ENCODE data around the gene ZNF236.

- PRO-cap, 2 experiments: no peak in any of the 2 experiments
- RAMPAGE, long total RNA, 4 experiments: start-site peak on the plus strand in 1 of 4 experiments, at chr18:74810060-74810100 at its widest, 6 reads per replicate
These were observed 212.0 kb downstream of the ZNF407 start for GRCh38 chr18:74809369-74810342.

GRCh38 chr18:74927599-74928476 lies 281.1 kb downstream of the PTGR3 start:
- PRO-cap, 2 experiments: no peak in any of the 2 experiments
- RAMPAGE, long total RNA, 4 experiments: start-site peak on the plus strand in 2 of 4 experiments, at chr18:74927965-74928219 at its widest, 5 to 7 reads per replicate

DNA sequence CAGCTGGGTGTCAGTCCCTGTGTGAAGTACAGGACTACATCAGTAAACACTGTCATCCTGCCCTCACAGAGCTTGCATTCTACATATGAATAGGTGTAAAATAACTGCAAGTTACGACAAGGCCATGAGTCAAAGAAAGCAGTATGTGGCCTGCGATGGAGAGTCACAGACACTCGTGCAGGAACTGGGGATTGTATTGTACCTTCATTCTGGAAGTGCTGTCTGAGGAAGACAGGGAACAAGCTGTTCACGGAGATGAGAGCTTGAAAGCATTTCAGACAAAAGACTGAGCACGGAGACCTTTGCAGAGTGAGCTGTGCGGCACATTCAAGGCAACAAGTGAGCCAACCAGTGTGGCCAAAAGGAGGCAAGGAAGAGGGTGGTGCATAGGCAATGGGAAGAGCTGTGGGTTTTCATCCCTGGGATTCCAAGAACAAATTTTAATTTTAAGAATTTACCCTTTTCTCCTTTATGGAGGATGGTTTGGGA lies 182.0 kb downstream of the PTGR3 start:
- PRO-cap, 2 experiments: no peak in any of the 2 experiments
- RAMPAGE, long total RNA, 4 experiments: start-site peak on the plus strand in 2 of 4 experiments, centred at positions 118 to 155 of the sequence, 8 to 10 reads per replicate

GRCh38 chr18:75070470-75071671 lies 138.1 kb downstream of the PTGR3 start:
- PRO-cap, 2 experiments: peak in 2 of 2 experiments; most common plus-strand start chr18:75071228 (in 2); most common minus-strand start chr18:75070842 (in 2)
- RAMPAGE, long total RNA, 4 experiments: start-site peak on the minus strand in 1 of 4 experiments, at chr18:75070842-75071147 at its widest, 7 to 8 reads per replicate

GRCh38 chr18:75199325-75200117 lies 9.4 kb downstream of the PTGR3 start:
- PRO-cap, 2 experiments: no peak in any of the 2 experiments
- RAMPAGE, long total RNA, 4 experiments: start-site peak on the minus strand in 1 of 4 experiments, at chr18:75199690-75199817 at its widest, 5 reads per replicate

DNA sequence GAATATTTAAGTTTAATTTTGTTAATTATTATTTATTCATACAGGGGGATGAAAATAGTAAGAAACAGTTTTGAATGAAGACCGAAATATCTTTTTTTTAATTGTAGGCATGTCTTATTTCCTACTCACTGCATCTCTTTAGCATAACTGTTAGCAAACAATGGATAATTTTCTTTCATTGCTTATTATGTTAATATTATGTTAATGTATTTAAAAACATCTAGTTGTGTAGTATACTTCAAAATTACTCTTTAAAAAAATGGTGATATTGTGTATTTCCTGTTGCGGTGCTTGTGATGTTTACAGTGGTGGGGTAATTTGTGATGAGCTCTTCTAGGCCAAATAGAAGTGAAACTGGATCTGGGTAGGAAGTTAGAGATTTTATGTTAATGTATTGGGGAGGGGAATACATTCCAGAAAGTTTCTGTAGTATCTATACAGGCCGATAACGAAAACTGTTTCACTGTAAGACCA lies 5.5 kb downstream of the TSHZ1 start:
- PRO-cap, 2 experiments: no peak in any of the 2 experiments
- RAMPAGE, long total RNA, 4 experiments: no peak in any of the 4 experiments

GRCh38 chr18:75489512-75490292 lies 62.2 kb upstream of the SMIM21 start:
- PRO-cap, 2 experiments: no peak in any of the 2 experiments
- RAMPAGE, long total RNA, 4 experiments: no peak in any of the 4 experiments

GRCh38 chr18:75638281-75639305 lies 211.1 kb upstream of the SMIM21 start:
- PRO-cap, 2 experiments: no peak in any of the 2 experiments
- RAMPAGE, long total RNA, 4 experiments: no peak in any of the 4 experiments

DNA sequence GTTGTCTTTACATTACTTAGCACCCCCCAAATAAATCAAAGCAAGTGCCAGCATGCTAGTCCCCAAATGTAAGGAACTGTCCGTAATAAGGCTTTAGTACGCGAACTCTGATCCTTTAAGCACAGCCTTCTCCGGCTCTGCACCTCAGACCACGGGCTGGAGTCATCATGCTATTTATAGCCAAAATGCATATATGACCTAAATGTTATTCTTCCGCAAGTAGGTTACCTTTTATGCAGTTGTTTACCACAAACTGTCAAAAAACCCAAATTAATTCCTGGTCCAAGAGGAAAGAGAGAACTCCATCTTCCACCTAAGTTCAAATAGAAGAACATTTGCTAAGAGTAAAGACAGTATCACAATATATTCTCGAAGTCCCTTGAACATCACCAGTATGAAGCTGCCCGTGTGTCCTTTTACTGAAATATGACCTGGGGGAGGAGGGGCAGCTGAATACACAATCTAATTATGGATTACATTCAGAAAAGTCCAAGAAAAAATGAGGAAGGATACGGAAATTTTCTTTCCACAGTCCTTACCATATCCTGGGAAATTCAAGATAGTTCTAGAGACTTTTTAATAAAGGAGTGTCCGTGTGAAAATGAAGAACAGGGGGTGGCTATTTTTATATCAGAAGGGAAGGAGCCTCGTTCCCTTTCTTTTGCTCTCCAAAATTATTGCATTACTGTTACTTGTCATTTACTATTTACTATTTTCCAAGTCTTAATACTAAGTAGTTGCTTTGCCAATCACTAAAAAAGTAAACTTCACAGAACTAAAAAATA lies 42.5 kb downstream of the ZNF516 start:
- PRO-cap, 2 experiments: peak in 1 of 2 experiments; most common minus-strand start position 150 of the sequence (in 1)
- RAMPAGE, long total RNA, 4 experiments: no peak in any of the 4 experiments

- PRO-cap, 2 experiments: no peak in any of the 2 experiments
- RAMPAGE, long total RNA, 4 experiments: no peak in any of the 4 experiments
These were observed 15.7 kb downstream of the ZNF516 start for GRCh38 chr18:76478978-76480112.

DNA sequence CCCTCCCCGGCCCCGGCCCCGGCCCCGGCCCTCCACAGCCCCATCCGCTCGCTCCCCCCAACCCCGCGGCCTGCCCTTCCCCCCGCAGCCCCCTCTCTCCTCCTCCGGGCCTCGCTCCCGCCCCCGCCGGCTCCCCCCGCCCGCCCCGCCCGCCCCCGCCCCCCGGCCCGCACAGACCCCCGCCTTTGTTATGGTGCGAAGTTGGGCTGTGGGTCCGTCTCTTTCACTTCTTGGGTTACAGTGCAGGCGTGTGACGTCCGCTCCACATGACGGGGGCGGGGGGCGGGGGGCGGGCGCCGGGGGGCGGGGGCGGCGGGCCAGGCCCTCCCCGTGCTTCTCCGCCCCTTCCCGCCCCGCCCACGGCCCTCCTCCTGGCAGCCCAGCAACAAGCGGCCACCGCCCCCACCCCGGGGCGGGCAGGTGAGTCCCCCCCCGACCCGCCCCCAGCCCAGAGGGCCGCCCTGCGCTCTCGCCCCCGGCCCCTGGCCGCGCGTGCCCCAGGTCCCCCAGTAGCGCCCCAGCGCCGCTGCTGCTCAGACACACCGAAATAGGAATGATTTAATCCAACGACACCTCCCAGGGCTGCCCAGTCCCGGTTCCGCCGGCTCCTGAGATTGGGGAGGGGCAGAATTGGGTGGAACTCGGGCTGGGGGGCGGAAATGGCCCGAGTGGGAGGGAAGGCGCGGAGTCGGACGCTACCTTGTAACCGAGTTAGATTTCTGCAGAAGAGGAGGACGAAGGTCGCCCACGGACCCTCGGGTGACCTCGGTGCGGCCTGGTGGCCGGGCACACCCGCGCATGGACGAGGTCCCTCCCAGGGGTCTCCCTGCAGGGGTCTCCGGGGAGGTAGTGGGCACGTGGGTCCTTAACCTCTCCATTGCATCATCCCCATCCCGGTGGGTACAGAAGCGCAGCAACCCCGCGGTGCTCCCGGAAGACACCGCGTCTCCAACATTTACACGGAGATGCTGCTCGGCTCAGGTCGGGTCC lies 3.5 kb downstream of the ZNF516 start:
- PRO-cap, 2 experiments: peak in 2 of 2 experiments; most common plus-strand start position 461 of the sequence (in 1); most common minus-strand start position 239 of the sequence (in 2)
- RAMPAGE, long total RNA, 4 experiments: start-site peak on the plus strand in 2 of 4 experiments, centred at positions 360 to 368 of the sequence, 6 to 12 reads per replicate; start-site peak on the minus strand in 2 of 4 experiments, centred at positions 240 to 417 of the sequence, 10 to 32 reads per replicate

GRCh38 chr18:76620147-76620985 lies 125.3 kb upstream of the ZNF516 start:
- PRO-cap, 2 experiments: no peak in any of the 2 experiments
- RAMPAGE, long total RNA, 4 experiments: no peak in any of the 4 experiments

- PRO-cap, 2 experiments: no peak in any of the 2 experiments
- RAMPAGE, long total RNA, 4 experiments: no peak in any of the 4 experiments
These were observed 115.0 kb upstream of the ZNF236 start for GRCh38 chr18:76707343-76707788.

- PRO-cap, 2 experiments: no peak in any of the 2 experiments
- RAMPAGE, long total RNA, 4 experiments: no peak in any of the 4 experiments
These were observed 65.0 kb upstream of the ZNF236 start for GRCh38 chr18:76757377-76757771.

DNA sequence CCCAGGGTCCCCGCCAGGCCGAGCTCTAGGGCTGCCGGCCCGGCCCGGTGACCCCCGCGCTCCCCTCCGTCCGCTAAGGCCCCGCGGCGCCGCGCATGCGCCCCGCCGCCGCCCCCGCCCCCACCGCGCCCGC lies 288 bp upstream of the ZNF236 start:
- PRO-cap, 2 experiments: peak in 2 of 2 experiments; most common minus-strand start position 68 of the sequence (in 1)
- RAMPAGE, long total RNA, 4 experiments: no peak in any of the 4 experiments

DNA sequence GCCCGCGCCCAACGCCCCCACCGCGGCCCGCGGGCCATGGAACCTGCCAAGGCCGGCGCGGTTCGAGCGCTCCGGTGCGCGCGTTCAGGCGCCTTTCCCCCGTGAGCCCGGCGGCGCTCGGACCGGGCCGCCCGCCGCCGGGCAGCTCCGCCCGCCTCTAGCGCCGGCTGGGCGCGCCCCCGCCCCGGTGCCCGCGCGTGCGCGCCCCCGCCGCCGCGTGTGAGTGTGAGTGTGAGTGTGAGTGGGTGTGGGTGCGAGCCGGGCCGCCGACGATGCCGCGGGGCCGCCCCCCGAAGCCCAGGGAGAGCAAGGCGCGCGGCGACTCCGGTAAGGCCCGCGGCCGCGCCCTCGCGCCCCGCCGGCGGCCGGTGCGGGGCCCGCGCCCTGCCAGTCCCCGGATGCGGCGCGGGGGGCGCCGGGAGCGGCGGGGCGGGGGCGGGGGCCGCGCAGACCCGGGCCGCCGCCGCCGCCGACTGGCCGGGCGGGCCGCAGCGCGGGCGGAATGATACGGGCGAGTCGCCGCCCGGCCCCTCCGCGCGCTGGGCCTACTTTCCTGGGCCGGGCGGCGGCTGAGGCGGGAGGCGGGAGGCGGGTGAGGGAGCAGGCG lies at the start of gene ZNF236:
Gene ZNF236, plus strand, starts transcription at position 222 of the 607 bp plus-strand sequence.
- PRO-cap, 2 experiments: peak in 2 of 2 experiments; most common plus-strand start position 577 of the sequence (in 2); most common minus-strand start position 159 of the sequence (in 1)
- RAMPAGE, long total RNA, 4 experiments: start-site peak on the plus strand in 3 of 4 experiments, centred at positions 216 to 241 of the sequence, 36 to 75 reads per replicate

DNA sequence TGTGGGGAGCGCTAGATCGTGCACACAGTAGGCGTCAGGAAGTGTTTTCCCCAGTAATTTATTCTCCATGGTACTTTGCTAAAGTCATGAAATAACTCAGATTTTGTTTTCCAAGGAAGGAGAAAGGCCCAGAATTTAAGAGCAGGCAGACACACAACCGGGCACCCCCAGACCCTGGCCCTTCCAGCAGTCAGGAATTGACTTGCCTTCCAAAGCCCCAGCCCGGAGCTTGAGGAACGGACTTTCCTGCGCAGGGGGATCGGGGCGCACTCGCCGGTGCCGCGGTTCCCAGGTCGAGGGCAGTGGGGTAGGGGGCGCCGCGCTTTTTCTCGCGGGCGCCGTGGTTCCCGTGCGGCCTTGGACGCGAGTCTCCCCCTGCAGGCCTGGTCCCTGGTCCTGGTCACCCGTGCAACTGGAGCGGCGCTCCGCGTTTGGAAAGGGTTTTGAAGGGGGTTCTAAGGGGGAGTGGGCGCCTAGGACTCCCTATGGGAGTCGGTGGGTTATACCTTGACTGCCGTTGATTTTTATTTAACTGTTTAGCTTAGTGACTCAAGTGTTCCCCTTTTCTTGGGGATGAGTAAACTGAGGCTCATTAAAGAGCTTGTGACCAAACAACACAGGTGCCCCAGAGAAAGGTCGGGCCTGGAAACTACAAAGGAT lies 1.3 kb downstream of the ZNF236 start:
- PRO-cap, 2 experiments: no peak in any of the 2 experiments
- RAMPAGE, long total RNA, 4 experiments: start-site peak on the plus strand in 1 of 4 experiments, centred at position 105 of the sequence, 6 reads per replicate

DNA sequence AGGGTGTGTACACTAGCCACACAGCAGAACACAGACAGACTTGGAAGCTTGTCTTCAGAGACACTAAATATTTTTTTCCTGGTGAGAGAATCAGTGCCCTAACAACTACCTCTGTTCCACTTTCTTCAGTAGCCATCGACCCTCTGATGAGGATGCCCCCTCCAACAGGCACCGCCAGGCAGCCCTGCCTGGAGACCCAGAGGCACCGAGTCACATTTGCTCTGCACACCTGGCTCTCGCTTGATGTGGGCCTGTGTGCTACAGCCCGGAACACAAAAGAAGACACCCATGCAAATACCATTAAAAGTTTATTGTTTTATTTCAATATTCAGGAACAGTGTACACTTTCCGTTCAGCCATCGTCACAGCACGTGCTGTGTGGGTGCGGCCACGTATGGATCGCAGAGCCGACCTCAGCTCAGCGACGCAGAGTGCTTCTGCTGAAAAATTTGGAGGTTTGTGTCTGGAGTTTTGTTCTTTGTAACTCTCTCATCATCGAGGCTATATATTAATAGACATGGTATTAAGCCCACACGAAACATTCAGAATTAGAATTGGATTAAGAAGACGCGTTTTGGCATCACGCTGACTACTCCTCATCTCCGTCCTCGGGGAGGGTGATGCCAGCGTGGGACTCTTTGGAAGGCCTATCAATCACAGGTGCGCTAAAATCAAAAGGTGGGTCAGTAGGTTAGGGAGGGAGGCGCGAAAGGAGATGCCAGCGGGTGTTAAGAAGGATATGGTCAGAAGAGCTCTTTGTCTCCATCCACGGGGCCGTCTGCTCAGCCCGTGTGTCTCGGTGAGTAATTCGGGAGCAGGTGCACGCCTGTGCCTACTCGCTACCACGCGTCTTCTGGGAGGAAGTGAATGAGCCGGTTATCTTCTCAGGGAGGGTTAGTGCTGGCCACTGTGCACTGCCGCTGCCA lies 153.8 kb downstream of the MBP start:
- PRO-cap, 2 experiments: no peak in any of the 2 experiments
- RAMPAGE, long total RNA, 4 experiments: no peak in any of the 4 experiments

GRCh38 chr18:76983087-76983696 lies 149.4 kb downstream of the MBP start:
- PRO-cap, 2 experiments: no peak in any of the 2 experiments
- RAMPAGE, long total RNA, 4 experiments: no peak in any of the 4 experiments

- PRO-cap, 2 experiments: no peak in any of the 2 experiments
- RAMPAGE, long total RNA, 4 experiments: no peak in any of the 4 experiments
These were observed 144.5 kb downstream of the MBP start for GRCh38 chr18:76987767-76988811.